Measurements from ENCODE around the genes RBBP6 and IL21R.

DNA sequence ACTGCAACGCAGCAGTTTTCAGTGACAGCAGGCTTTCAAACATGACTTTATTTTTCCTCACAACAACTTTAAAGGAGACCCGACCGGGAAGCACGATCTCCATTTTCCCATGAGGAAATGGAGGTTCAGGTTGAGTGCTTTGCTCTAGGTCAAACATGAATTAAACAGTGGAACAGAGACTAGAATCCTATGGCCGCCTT is 25.8 kb downstream of the CACNG3 start:
- RRBS: no CpG with 5 or more reads among the region's 5 CpGs
CAGE:
- cytosol, long polyA plus RNA: no peak
- long polyA plus RNA: no peak
- nucleus, long polyA plus RNA: no peak

DNA sequence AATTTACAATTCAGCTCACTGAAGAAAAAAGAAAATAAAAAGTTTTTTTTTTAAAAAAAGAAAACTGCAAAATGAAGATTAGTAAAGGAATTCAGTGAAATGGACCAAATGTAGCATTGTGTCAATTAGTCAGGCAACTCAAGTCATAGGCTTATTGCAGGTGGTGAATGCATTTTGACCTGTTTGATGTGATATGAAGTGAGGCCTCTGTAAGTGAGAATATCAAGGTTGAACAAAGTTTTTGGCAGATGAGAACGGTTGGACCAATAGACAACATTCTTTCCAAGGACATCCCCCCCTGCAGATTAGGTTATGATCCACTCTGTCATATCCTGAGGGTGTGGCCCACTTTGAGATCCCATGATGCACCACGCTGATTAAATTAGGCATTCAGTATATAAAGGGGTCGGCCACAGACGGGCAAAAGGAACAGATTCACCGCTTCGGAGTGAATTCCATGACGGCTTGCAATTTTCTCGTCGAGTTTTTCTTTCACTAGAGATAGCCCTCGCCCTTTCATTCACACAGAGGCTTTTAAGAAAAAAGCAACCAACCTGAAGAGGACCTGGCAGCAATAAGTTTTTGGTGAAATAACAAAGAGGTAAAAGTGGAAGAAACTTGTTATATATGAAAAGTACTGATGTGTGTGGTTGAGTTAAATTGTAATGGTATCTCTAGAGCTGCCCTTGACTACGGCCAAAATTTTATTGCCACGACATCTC is 1.9 kb upstream of the RBBP6 start:
- RRBS: no CpG with 5 or more reads among the region's 12 CpGs
CAGE:
- cytosol, long polyA plus RNA: no peak
- long polyA plus RNA: no peak
- nucleus, long polyA plus RNA: no peak

GRCh38 chr16:24538677-24539480 is 487 bp upstream of the RBBP6 start:
- RRBS: 1% methylated on average over 4 of the region's 29 CpGs
CAGE:
- cytosol, long polyA plus RNA: no peak
- long polyA plus RNA: no peak
- nucleus, long polyA plus RNA: no peak

- RRBS: 2% methylated on average over 54 of the region's 113 CpGs
CAGE:
- cytosol, long polyA plus RNA: no peak
- long polyA plus RNA: no peak
- nucleus, long polyA plus RNA: no peak
These were observed at the start of gene RBBP6 for GRCh38 chr16:24539481-24540563. TSS of gene RBBP6 (plus strand) at chr16:24539566.

GRCh38 chr16:24569113-24570177 is 30.1 kb downstream of the RBBP6 start:
- RRBS: no CpG with 5 or more reads among the region's 10 CpGs
CAGE:
- cytosol, long polyA plus RNA: no peak
- long polyA plus RNA: no peak
- nucleus, long polyA plus RNA: start-site peak on the minus strand at chr16:24569876-24569997, 18 and 8 reads in 2 replicates

GRCh38 chr16:24669509-24669924 is 59.9 kb upstream of the TNRC6A start:
- RRBS: no CpG with 5 or more reads among the region's 3 CpGs
CAGE:
- cytosol, long polyA plus RNA: no peak
- long polyA plus RNA: no peak
- nucleus, long polyA plus RNA: no peak

- RRBS: no CpG with 5 or more reads among the region's 3 CpGs
CAGE:
- cytosol, long polyA plus RNA: no peak
- long polyA plus RNA: no peak
- nucleus, long polyA plus RNA: start-site peak on the plus strand at chr16:24733823-24734159, 14 and 8 reads in 2 replicates
These were observed 4.5 kb downstream of the TNRC6A start for GRCh38 chr16:24733787-24734422.

GRCh38 chr16:24930807-24931526 is 84.2 kb downstream of the ARHGAP17 start:
- RRBS: no CpG with 5 or more reads among the region's 18 CpGs
CAGE:
- cytosol, long polyA plus RNA: no peak
- long polyA plus RNA: no peak
- nucleus, long polyA plus RNA: start-site peak on the plus strand at chr16:24930835-24931086, 87 and 48 reads in 2 replicates; start-site peak on the plus strand at chr16:24931248-24931291, 102 and 163 reads in 2 replicates

DNA sequence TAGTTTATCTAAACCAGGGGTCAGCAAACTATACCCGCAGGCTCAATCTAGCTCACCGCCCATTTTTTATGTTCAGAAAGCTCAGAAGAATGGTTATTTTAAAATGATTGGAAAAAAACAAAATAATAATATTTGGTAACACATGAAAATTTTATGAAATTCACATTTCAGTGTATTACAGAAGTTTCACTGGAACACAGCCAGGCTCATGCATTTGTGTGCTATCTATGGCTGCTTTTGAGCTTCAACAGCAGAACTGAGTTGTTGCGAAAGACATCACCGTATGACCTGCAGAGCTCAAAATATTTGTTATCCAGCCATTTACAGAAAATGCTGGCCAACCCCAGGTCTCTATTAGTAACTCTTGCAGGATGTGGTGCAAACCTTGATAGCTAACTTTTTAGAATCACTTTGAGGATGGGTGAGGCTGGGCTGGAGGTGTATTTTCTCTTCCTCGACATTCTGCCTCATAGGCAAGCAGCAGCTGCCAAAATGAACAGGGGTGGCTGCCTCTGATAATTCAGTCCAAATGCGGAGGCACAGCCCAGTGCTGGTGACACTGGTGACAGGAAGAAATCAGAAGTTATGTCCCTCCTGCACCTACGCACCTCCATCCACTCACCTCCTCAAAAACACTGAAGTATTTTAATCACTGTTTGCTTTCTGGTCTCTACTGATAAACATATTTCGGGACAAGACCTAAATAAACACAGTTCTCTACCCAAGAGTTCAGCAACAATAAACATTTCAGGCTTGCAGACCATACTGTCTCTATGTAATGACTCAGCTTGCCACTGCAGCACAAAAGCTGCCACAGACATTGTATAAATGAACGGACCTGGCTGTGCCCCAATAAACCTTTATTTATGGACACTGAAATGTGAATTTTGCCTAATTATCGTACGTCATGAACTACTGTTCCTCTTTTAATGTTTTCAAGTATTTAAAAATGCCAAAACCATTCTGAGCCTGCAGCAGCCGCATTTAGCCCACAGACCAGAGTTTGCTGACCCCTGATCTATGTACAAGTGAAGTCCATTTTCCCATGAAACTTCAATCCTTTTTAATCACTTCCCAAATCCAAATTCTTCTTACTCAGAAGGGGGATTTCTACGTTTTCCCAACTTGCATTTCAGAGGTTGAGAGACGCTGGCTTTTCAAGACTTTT is 28.4 kb downstream of the ARHGAP17 start:
- RRBS: no CpG with 5 or more reads among the region's 14 CpGs
CAGE:
- cytosol, long polyA plus RNA: no peak
- long polyA plus RNA: no peak
- nucleus, long polyA plus RNA: no peak

DNA sequence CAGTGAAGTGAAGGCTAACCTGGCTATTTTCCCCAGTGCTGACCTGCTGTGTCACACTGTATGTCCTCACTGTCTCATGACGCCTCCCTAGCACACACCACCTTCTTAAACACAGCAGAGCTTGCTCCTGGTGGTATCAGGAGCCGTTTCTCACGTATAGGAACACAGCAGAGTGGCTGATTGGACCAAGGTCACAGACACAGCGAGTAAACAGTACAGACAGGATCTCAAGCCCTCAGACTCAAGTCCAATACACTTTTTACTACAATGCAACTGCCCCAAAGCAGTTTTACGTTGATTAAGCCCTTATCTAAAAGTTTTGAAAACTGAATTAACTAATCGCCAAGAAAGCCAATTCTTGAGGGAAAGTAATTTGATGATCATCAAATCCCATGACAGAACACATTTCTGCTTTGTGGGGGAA is 15.3 kb downstream of the ARHGAP17 start:
- RRBS: no CpG with 5 or more reads among the region's 6 CpGs
CAGE:
- cytosol, long polyA plus RNA: no peak
- long polyA plus RNA: no peak
- nucleus, long polyA plus RNA: no peak

GRCh38 chr16:25011990-25013082 is 2.8 kb downstream of the ARHGAP17 start:
- RRBS: no CpG with 5 or more reads among the region's 11 CpGs
CAGE:
- cytosol, long polyA plus RNA: no peak
- long polyA plus RNA: no peak
- nucleus, long polyA plus RNA: no peak

GRCh38 chr16:25063704-25064345 is 47.7 kb upstream of the LCMT1 start:
- RRBS: no CpG with 5 or more reads among the region's 10 CpGs
CAGE:
- cytosol, long polyA plus RNA: no peak
- long polyA plus RNA: no peak
- nucleus, long polyA plus RNA: no peak

DNA sequence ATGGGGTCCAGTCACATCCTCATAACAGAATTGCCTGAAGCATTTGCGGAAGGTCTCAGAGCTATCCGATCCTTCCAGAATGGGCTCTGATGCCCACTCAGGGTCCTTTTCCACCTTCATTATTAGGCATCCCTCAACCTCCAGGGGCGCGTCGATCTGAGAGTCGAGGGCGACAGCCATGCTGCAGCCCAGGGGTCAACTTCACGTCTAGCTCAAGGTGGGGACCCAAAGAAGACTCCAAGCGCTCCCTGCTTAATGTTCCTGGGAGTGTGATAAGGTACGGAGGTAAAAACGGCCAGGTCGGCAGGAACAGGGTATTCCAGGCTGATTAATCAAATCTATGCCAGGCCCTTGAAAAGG is 717 bp downstream of the ZKSCAN2 start:
- RRBS: no CpG with 5 or more reads among the region's 12 CpGs
CAGE:
- cytosol, long polyA plus RNA: no peak
- long polyA plus RNA: no peak
- nucleus, long polyA plus RNA: no peak

GRCh38 chr16:25340881-25341429 is 83.3 kb upstream of the ZKSCAN2 start:
- RRBS: no CpG with 5 or more reads among the region's 3 CpGs
CAGE:
- cytosol, long polyA plus RNA: no peak
- long polyA plus RNA: no peak
- nucleus, long polyA plus RNA: no peak

DNA sequence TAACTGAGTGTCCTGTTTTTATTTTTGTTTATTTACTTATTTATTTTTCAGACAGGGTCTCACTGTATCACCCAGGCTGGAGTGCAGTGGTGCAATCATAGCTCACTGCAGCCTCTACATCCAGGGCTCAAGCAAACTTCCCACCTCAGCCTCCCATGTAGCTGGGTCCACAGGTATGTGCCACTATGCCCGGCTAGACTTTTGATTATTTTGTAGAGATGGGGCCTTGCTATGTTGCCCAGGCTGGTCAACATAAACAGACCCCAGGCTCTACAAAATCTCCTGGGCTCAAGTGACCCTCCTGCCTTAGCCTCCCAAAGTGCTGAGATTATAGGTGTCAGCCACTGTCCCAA is 127.6 kb upstream of the HS3ST4 start:
- RRBS: no CpG with 5 or more reads among the region's 1 CpG
CAGE:
- cytosol, long polyA plus RNA: no peak
- long polyA plus RNA: no peak
- nucleus, long polyA plus RNA: no peak

DNA sequence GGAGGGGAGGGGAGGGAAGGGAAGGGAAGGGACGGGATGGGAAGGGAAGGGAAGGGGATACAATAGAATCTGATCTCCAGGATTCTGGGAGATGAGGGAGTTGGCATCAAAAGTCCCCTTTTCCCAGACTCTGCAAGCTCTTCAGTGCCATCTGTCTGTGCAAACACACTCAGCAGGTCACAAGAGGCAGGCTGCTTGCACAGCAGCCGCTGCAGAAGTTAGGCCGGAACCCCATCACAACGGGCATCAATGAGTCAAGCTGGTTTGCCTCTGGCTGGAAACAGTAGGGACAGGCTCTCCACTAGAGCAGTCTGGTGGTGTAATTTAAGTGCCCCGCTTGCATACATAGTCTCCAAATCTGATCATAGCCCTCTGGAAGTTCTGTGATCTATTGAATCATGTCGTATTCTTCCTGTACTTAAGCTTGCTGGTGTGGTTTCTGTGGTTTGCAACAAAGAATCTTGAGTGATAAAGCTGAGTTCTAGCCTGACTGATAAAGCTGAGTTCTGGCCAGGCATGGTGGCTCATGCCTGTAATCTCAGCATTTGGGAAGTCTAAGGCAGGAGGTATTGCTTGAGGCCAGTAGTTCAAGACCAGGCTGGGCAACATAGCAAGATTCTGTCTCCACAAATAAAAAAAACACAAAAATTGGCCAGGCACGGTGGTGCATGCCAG is 33.7 kb upstream of the KDM8 start:
- RRBS: no CpG with 5 or more reads among the region's 7 CpGs
CAGE:
- cytosol, long polyA plus RNA: no peak
- long polyA plus RNA: no peak
- nucleus, long polyA plus RNA: no peak

GRCh38 chr16:27322968-27323447 is 9.2 kb downstream of the IL4R start:
- RRBS: no CpG with 5 or more reads among the region's 4 CpGs
CAGE:
- cytosol, long polyA plus RNA: no peak
- long polyA plus RNA: no peak
- nucleus, long polyA plus RNA: no peak

DNA sequence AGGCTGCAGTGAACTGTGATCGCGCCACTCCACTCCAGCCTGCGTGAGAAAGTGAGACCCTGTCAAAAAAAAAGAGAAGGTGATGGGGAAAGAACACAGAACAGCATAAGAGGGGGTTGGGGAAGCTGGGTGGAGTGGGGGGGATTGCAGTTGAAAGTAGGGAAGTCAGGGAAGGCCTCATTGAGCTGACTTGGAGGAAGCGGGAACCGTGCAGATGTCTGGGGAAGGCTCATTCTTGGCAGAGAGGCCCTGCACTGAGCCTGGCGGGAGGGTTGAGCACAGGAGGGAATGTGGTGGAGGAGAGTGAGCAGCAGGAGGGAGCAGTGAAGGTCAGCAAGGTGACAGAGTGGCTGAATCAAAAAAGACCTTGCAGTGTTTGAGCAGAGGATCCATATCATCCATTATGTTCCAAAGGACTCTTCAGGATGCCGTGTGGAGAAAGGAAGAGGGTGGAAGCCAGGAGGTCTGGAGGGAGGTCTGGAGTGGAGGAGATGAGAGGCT is 26.9 kb downstream of the IL4R start:
- RRBS: no CpG with 5 or more reads among the region's 7 CpGs
CAGE:
- cytosol, long polyA plus RNA: no peak
- long polyA plus RNA: no peak
- nucleus, long polyA plus RNA: no peak

- RRBS: no CpG with 5 or more reads among the region's 10 CpGs
CAGE:
- cytosol, long polyA plus RNA: no peak
- long polyA plus RNA: no peak
- nucleus, long polyA plus RNA: no peak
These were observed 18.1 kb upstream of the IL21R start for GRCh38 chr16:27383937-27384271.

GRCh38 chr16:27401864-27402759 is at the start of gene IL21R:
TSS of gene IL21R (plus strand) at chr16:27402174.
- RRBS: no CpG with 5 or more reads among the region's 23 CpGs
CAGE:
- cytosol, long polyA plus RNA: no peak
- long polyA plus RNA: no peak
- nucleus, long polyA plus RNA: no peak

Data from IMR-90 (cell line).